Gallbladder (tissue), 1 donor: ENCODE results near the gene SIRT5.

DNA sequence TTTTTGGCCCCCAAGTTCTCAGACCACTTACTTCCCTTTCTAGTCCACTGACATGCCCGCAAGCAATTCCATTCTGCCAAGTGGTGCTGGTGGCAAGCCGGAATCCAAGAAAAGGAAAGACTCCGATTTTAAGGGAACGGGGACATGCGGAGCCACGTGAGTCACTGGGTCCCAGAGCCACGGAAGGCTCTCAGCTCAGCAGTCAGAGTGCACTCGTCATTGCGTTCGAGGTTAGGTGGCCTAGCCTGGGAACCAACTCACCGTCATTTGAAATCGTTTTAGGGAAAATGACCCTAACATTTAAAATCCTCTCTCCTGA is 738 bp upstream of the SIRT5 start:
- PRO-cap = no peak

DNA sequence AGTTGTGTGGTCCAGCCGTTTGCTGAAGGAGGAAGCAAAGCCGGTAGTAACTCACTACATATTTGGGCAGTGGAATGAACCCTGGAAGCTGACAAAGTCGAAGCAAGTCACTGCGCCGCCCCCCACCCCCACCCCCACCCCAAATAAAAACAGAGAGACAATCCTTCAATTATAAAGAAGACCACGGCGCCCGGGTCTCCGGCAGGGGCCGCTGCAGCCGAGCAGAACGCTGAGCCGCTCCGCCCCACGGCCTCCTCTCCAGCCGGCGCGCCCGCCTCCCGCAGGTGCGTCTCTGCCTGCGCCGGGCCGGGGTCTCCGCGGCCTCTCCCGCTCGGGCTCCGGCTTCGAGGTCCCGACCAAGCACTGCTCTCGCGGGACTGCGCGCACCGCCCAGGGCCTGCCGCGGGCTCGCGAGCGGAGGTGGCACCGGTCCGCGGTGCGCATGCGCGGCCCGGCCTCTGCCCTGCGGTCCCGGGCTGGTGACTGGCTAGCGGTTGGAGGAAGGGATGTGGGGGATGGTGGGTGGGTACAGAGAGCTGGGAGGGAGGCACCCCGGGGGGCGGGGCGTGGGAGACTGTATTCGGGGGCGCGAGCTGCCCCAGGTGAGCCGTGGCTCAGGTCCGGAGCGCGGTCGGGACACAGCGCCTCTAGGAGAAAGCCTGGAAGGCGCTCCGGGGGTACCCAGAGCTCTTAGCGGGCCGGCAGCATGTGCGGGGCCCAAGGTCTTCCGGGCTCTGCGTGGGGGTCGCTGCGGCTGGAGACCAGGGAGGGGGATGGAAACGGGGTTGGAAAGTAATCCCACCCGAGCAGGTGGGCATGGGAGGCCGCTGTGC is at the start of gene SIRT5:
Gene SIRT5 (plus strand): TSS at position 579 of the 833 bp plus-strand sequence.
- PRO-cap = unidirectional peak, plus-strand start at position 252 of the sequence; bidirectional peak, plus-strand start at position 579 of the sequence, minus-strand start at position 365 of the sequence

DNA sequence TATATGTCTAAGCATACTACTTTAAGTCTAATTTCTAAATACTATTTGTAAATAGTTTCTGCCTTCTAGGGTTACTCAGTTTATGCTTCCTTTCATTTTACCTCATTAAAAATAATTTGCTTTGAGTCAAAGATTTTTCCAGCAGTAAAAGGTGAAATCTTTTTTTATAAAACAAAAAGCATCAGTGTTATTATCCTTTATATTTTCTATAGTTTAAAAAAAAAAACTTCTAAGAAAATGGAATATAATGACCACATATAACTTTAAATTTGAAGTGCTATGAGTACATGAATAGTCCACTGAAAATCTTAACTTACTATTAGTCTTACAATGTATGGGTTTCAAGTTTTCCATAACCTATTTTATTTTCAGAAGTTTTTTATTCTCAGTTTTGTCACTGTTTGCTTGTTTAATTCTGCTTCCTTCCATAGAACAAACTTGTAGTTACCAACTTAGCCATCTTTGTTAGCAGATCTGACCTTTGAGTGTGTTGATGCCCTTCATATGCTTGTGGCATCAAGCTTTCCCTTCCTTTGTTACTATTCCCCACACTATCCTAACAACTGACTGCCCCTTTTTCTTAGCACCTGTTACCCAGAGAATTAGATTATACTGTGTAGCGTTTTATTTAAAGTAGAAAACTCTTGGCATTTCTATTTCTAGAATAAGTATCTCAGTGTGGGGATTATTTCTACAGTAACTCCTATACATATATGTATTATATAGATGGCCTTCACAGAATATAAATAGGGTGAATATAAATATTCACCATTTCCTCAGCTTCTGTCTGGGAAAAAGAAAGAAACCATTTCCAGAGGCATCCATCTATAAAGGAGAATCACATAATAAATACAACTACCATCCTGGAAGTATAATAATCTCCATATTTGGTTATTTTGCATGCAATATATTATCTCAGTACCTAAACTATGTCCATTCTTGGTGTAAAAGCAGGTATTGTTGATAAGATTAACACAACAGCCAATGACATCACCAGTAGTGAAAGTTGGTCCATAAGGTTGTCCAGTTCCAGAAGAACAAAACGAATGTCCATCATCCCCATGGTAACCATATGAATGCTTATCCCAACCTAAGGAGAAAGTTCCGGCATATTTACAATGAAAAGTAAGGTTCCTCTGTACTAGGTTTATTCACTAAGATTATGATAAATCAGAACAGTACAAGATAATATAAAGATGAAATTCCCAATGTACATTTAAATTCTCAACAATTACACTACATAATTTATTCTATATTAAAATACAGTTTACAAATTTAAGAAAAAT is 41.5 kb downstream of the NOL7 start:
- PRO-cap = no peak

DNA sequence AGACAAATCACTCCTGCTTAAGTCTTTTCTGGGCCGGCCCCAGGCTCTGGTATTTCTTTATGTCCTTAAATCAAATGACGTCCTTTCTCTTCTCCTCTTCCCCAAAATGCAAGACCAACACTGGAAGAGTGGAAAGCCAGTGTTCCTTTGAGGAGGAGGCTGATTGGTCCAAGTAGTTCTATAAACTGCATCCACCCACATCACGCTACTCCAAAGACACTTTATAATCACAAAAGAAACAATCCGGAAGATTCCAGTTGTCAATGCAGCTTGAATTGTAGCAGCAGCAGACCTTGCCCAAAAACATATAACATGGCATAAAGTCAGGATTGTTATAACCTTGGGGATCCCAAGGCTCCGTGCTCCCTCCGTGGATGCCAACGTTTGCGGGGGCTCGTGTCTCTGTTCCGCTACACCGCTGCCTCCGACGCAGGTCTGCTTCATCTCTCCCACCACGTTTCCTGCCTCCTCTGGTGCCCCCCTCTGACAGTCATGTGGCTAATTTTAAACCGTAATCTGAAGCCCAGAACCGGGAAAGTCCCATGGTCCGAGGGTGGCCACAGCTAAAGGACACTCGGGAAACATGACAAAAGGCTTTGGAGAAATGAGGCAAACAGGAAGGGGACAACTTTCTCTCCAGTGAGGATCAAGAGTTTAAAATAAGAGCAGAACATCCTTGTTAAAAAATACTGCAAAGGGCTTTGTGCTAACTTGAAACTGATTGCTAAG is 47.0 kb downstream of the MCUR1 start:
- PRO-cap = unidirectional peak, minus-strand start at position 108 of the sequence; bidirectional peak, plus-strand start at position 543 of the sequence, minus-strand start at position 437 of the sequence

DNA sequence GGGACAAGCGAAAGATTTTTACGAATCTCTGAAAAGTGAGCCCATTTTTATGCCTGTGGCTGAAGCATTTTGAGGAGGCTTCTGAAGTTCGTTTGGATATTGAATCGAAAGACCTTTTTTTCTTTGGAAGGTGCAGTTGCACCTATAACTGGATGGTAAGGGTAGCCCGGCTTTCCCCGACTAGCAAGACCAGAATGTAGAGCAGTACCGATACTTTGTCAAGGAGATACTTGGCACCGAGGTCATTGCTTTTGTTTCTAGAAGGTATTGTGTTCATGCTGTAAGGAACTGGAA is 637 bp downstream of the RNF182 start:
- PRO-cap = no peak

- PRO-cap = no peak
Measured at GRCh38 chr6:14139474-14140261, 22.1 kb downstream of the CD83 start.

DNA sequence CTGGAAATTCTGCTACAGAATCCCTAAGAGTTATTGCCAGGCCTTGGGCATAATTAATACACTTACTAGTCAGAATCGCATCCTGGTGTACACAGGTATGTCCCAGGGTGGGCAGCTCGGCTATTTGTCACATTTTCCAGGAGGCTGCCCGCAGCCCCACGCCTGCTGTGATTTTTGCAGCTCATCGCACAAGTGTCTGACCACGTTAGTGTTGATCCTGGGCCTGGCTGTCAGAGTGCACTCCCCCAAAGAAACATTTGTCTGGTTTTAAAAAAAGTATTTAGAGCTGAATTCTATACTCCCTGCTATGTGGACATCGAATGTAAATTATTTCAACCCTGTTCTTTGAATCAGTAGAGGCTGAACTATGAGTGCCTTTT is 105.4 kb downstream of the CD83 start:
- PRO-cap = no peak

GRCh38 chr6:14722749-14723287 is 523.1 kb upstream of the JARID2 start:
- PRO-cap = no peak

DNA sequence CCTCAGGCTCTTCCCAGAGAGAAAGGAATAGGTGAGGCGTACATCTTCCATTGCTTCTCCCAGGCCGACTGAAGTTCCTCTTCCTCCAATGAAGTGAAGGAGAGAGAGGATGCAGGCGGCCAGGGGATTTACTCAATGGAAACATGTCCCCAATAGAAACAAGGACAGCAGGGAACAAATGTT is 510.5 kb upstream of the JARID2 start:
- PRO-cap = no peak

GRCh38 chr6:14826356-14826686 is 419.5 kb upstream of the JARID2 start:
- PRO-cap = no peak

GRCh38 chr6:14904591-14904961 is 341.3 kb upstream of the JARID2 start:
- PRO-cap = no peak

GRCh38 chr6:14921080-14921780 is 324.6 kb upstream of the JARID2 start:
- PRO-cap = bidirectional peak, plus-strand start at chr6:14921337, minus-strand start at chr6:14921244

- PRO-cap = no peak
Measured at GRCh38 chr6:14921864-14922626, 323.8 kb upstream of the JARID2 start.

DNA sequence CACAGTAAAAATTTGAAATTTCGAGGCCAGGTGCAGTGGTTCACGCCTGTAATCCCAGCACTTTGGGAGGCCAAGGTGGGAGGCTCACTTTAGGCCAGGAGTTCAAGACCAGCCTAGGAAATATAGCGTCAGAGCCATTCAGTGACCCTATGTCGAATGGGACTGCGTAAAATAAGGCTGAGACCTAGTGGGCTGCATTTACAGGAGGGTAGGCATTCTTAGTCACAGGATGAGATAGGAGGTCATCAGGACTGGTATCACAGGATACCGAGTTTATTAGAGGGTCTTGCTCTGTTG is 279.4 kb upstream of the JARID2 start:
- PRO-cap = no peak

GRCh38 chr6:15243423-15243929 is 2.4 kb upstream of the JARID2 start:
- PRO-cap = no peak

GRCh38 chr6:15274677-15275379 is 29.0 kb downstream of the JARID2 start:
- PRO-cap = no peak

GRCh38 chr6:15309483-15310139 is 63.7 kb downstream of the JARID2 start:
- PRO-cap = no peak

GRCh38 chr6:15468312-15468891 is 194.4 kb downstream of the DTNBP1 start:
- PRO-cap = no peak

DNA sequence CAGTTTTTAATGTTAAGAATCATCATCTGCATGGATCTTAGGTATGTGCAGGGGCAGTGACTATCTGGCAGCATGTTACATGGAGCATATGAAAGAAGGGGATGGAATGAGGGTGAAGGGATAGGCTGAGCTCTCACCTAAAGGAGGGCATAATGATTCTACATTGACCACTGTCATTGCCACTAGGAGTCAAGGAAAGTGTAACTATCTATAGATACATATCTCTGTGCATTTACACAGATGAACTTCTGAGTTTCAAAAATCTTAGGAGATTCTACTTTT is 191.2 kb downstream of the DTNBP1 start:
- PRO-cap = no peak

DNA sequence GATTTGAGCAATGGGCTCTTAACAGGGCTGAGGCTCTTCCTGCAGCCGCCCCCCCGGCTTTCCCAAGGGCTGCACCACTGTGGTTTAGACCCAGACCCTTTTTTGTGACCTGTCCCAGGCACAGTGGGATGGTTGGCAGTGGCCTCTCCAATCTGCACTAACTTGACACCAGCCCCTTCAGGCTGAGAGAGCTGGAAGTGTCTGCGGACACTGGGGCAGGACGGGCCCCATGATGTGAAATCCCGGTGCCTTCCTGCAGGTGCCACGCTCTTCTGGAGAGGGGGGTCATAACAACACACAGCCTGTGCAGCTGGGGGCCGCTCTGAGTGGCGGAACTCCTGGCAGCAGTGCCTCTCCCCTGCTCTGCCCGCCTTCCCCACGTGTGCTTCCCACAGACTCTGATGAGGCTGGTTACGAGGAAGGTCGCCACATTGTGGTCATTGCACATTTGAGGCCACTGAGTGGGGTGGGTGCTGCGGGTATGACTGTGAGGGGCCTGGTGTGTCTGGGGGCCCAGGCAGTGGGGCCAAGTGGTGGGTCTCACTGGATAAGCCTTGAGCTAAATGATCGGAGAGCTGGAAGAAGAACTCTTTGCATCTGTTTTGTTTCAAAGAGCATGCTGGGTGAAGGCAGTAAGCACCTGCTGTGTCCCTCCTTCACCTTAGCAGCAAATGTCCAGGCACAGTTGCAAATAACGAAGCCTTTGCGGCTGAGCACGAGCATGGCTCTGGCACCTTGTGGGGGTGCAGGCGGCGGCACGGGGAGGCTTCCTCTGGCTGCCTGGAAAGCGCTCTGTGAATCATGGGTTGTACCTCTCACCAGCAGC is 145.1 kb downstream of the DTNBP1 start:
- PRO-cap = no peak